Neuron (in vitro differentiated cells): Measurements from ENCODE around the genes DOCK6, SWSAP1 and EPOR.

DNA sequence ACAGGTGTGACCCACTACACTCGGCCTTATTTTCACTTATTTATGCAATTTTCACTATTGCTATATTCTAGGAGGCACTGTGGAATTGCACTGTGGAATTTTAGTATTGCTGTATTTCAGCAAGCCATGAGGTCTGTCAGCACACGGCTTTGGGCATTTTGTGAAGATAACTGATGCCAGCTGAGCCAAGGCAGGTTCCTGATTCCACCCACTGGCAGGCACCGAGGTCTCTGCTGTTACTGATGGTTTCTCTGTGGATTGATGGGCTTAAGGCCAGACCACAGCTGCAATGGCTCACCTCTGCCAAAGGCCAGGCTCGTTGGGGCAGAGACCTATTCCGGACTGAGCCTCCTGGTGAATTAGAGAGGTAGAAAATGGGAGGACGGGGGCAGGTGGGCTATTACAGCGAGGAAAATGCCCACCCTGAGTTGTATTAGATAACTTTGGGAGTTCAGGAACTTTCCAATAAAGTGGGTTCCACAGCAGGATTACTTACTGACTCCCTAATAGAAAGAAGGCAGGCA is 5.4 kb upstream of the LDLR start:
- PRO-cap, result no peak

DNA sequence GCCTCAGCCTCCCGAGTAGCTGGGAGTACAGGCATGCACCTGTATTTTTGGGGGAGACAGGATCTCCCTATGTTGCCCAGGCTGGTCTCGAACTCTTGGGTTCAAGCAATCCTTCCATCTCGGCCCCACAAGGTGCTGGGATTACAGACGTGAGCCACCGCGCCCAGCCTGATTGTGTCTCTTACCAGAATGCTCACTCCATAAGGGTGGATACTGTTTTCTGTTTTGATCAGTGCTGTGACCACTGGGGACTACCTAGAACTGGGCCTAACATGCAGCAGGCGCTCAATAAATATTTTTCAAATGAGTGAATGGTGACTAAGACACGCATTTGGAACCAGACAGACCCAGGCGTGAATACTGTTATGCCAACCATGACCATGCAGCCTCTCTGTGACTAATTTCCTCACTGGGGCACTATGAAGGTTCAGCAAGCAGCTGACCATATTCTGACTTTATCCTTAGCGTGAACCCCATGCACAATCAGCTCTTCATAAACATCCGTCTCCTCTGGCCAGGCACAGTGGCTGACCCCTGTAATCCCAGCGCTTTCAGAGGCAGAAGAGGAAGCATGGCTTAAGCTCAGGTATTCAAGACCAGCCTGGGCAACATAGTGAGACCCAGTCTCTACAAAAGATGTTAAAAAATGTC is 13.0 kb upstream of the SPC24 start:
- PRO-cap, result no peak

- PRO-cap, result no peak
Observed at GRCh38 chr19:11203326-11204304, 6.3 kb upstream of the KANK2 start.

GRCh38 chr19:11261792-11262905 is at the start of gene DOCK6:
Gene DOCK6, minus strand, starts transcription at chr19:11262524.
- PRO-cap, result bidirectional peak, plus-strand start at chr19:11261950, minus-strand start at chr19:11262116; bidirectional peak, plus-strand start at chr19:11262408, minus-strand start at chr19:11262506

DNA sequence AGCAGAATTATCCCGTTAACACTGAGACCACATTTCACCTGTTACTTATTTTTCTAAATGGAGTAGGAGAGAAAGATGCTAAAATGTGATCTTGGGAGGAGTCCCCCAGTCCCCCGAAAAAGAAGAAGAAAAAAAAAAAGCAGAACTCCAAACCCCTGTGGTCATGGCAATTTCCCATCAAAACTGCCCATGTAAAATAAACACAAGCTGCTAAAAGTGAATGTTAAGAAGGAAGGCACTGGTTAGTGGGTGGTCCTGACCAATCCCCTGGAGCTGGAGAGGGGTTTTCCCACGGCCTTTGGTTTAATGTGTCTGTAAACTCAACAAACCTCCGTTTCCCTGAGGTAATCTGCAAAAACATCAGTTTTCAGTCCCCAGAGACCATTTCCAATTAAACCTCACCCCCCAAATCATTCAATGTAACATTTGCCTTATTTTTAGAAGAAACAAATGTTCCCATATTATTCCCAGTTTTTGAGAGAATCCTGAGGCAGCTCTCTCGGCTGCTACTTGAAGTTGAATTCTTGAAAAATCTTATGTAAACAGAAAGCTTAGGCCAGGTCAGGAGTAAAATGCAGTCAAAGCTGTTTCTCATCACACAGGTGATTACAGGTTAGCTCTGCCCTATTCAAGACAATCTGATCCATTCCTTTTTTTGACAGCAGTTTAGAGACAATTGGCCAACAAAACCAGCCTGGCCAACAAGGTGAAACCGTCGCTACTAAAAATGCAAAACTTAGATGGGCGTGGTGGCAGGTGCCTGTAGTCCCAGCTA is 17.0 kb downstream of the RAB3D start:
- PRO-cap, result no peak

- PRO-cap, result no peak
Observed at GRCh38 chr19:11345162-11345579, 897 bp downstream of the TMEM205 start.

DNA sequence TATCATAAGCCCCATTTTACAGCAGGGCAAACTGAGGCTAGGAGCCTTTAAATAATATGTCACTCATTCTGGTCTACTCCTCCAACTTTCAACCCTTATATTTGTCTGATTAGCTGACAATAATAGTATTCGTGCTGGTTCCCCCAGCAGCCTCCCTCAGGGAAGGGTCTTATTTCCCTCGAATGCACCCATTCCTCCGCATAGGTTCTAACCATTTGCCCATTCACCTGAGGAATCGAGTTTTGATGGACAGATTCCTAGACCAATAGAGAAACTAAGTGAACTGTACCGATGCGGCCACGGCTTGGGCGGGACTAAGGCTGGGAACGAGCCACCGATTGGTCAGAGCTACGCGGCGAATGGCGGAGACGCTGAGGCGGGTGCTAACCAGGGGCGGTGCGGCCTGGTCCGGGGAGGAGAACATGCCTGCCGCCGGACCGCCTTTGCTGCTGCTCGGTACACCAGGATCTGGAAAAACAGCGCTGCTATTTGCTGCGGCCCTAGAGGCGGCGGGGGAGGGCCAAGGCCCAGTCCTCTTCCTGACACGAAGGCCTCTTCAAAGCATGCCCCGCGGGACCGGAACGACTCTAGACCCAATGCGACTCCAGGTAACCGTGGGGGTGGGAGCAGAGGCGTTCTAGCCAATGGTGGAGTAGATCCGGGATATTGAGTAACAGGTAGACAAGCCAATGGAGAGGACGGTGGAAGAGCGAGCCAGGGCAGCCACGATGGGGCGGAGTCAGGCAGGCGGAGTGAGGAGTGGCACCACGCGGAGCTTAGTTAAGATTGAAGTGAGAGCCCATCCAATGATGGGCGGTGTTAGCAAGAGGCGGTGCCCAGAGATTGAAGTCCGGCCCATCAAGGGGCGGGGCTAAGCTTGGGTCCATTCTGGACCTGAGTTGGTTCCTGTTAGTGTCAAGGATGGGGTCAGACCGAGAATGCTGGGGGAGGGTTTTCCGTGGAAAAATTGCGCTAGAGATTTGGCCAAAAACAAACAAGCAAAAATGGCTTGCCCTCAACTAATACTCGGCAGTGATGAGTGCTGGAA is at the start of gene SWSAP1:
SWSAP1 (plus strand) TSS at position 345 of the 1,048 bp plus-strand sequence.
- PRO-cap, result bidirectional peak, plus-strand start at position 345 of the sequence, minus-strand start at position 209 of the sequence; bidirectional peak, plus-strand start at position 912 of the sequence, minus-strand start at position 589 of the sequence

GRCh38 chr19:11378632-11379285 is 4.3 kb downstream of the SWSAP1 start:
- PRO-cap, result no peak

- PRO-cap, result no peak
Observed at GRCh38 chr19:11383366-11383967, 647 bp downstream of the EPOR start.

GRCh38 chr19:11384166-11384651 is at the start of gene EPOR:
Gene EPOR, minus strand, starts transcription at chr19:11384314.
- PRO-cap, result bidirectional peak, plus-strand start at chr19:11384431, minus-strand start at chr19:11384313

- PRO-cap, result no peak
Observed at GRCh38 chr19:11387277-11387714, 3.2 kb upstream of the EPOR start.

GRCh38 chr19:11420319-11421496 is 1.6 kb upstream of the RGL3 start:
- PRO-cap, result no peak

GRCh38 chr19:11422024-11423140 is 3.3 kb upstream of the RGL3 start:
- PRO-cap, result no peak

DNA sequence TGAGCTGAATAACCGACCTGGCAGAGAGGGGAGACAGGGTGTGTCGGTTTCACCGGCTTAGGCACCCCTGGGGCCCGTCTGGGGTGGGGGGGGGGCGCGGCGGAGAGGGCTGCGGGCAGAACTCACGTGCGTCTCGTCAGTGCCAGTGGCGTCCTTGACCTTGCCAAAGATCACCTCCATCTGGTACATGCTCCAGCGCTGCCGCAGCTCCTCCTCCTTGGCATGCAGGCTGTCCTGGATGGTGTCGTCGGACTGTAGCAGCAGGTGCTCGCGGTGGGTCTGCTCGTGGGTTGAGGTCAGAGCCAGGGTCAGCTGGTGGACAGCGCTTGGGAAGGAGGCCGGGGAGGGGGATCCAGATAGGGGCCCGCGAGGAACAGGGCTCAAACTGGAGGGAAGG is 4.6 kb upstream of the RGL3 start:
- PRO-cap, result no peak

DNA sequence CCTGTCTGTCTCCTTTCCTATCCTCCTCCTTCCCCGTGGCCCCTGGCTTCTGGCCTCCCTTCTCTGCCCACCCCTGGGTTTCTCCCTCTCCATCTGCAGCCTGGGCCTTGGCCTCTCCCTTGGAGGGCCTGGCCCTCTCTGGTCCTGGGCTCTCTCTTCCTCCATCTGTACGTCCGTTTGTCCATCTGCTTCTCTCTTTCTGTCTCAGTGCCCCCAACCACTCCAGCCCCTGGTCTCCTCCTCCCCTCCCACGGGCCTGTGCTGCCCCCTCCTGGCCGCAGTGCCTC is 11.2 kb downstream of the PRKCSH start:
- PRO-cap, result bidirectional peak, plus-strand start at position 168 of the sequence, minus-strand start at position 140 of the sequence

GRCh38 chr19:11479242-11479617 is 1.6 kb downstream of the ELAVL3 start:
- PRO-cap, result bidirectional peak, plus-strand start at chr19:11479750, minus-strand start at chr19:11479494

GRCh38 chr19:11505875-11506417 is 307 bp upstream of the ZNF653 start:
- PRO-cap, result bidirectional peak, plus-strand start at chr19:11505957, minus-strand start at chr19:11505744

- PRO-cap, result no peak
Observed at GRCh38 chr19:11832308-11832814, 16.2 kb upstream of the ZNF439 start.

DNA sequence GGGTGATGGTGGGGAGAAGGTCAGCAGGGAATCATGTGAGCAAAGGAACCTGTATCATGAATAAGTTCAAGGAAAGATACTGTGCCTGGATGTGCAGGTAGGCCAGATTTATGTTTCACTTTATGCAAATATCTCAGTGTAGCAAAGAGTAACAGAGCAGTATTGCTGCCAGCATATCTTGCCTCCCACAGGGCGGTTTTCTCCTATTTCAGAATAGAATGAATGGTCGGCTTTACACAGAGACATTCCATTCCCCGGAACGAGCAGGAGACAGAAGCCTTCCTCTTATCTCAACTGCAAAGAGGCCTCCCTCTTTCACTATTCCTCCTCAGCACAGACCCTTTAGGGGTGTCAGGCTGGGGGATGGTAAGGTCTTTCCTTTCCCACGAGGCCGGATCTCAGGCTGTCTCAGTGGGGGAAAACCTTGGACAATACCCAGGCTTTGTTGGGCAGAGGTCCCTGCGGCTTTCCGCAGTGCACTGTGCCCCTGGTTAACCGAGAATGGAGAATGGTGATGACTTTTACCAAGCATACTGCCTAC is 2.3 kb downstream of the ZNF69 start:
- PRO-cap, result no peak

- PRO-cap, result unidirectional peak, minus-strand start at chr19:12163865; unidirectional peak, minus-strand start at chr19:12163909; unidirectional peak, minus-strand start at chr19:12164064
Observed at GRCh38 chr19:12163791-12164171, 885 bp downstream of the ZNF136 start.